Smooth muscle cell (in vitro differentiated cells): Measurements from ENCODE around the genes UCN, EIF2B4, SNX17, ZNF513, GCKR and MRPL33.

DNA sequence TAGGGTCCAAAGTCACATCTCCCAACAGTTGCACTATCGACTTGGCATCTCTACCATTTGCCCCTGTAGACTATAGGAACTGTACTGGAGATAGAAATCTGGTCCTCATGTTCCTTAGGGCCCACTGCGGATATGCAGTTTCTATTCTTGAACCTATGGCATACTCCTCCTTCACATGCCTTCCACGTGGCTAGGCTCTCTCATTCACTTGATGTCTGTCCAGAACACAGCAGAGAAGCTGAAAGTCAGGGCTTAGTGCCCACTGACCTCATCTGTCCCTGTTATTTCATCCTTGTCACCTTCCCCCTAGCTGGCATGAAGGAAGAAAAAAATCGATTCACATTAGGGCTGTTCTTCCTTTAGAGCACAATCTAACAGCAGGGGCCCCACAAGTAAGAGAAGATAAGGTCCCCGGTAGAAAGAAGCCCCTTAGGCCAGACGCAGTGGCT lies 2.8 kb downstream of the ABHD1 start:
- RAMPAGE, long total RNA = no peak

GRCh38 chr2:27127820-27129069 lies 4.6 kb downstream of the ABHD1 start:
- RAMPAGE, long total RNA = no peak

DNA sequence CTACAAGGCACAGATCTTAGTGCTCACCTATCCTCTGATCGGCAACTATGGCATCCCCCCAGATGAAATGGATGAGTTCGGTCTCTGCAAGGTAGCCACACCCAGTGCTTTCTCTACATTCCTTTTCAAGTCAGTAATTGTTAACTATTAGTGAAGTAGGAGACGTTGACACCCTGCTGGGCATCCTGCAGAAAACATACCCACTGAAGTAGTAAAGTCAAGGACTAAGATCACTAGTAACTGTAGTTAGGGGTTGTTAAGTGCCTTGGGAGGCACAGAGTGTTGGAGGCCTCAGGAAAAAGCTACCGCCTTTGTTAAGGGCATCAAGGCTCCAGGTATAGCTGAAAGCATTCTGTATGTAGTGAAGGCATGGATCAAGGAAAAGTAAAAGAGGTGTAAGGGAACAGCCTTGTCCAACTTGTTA lies 769 bp downstream of the CAD start:
- RAMPAGE, long total RNA = no peak

DNA sequence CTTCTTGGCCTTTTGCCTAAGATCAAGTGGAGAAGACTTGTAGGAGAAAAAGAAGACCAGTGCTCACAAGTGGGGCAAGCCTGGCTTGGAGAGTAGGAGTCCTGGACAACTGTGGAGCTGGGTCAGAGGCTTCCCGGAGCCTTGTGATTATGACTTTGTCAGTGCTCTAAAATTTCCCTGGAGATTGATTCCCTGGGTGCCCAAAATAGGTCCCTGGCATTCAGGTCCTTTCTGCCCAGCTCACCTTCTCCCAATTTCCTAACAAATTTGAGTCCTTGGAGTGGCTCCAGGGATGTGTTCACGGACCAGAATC lies 770 bp upstream of the TRIM54 start:
- RAMPAGE, long total RNA = no peak

- RAMPAGE, long total RNA = no peak
These were observed 4.9 kb downstream of the UCN start for GRCh38 chr2:27303361-27303756.

DNA sequence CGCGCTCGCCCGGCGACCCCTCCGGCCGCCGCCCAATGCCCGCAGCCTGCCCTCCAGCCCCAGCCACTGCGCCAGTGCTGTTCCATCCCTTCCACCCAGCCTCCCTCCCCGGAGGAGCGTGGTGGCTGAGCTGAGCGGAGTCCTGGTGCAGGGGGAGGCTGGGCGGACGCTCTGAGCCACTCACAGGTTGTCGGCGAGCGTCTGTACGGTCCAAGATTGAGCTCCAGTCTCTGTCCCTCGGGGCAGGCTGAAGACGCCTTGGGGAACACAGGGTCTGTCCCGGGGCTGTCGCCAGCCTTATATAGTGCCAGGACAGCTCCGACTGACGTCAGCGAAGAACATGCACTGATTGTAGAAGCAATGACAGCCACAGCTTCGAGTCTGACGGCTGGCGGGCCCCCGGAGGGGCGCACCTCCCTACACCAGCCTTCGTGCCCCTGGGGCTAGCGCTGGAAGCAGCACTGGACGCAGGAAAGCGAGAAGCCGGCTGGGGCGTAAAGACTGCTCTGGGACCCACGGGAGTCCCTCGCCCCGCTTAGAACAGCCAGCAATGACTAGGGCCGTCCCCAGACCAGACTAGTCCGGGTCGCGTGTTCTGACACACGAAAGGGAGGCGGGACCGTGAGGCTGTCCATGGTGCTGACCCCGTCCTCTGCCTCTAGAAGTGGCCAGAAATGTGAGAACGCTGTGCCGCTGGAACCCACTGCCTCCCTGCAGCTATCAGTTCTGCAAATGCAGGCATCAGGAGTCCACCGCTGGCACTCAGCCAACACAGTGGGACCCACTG lies at the start of gene UCN:
Gene UCN (minus strand): TSS at position 470 of the 787 bp plus-strand sequence.
- RAMPAGE, long total RNA = no peak

GRCh38 chr2:27351864-27352635 lies 4.5 kb downstream of the GTF3C2 start:
- RAMPAGE, long total RNA = no peak

GRCh38 chr2:27369683-27370515 lies at the start of gene EIF2B4:
Gene EIF2B4 (minus strand): TSS chr2:27370338.
- RAMPAGE, long total RNA = start-site peak on the minus strand at chr2:27370284-27370421, 949 and 397 reads in 2 replicates

GRCh38 chr2:27370516-27370799 lies at the start of gene SNX17:
Gene SNX17 (plus strand): TSS chr2:27370616.
- RAMPAGE, long total RNA = start-site peak on the plus strand at chr2:27370616-27370633, 443 and 375 reads in 2 replicates

- RAMPAGE, long total RNA = no peak
These were observed 1.6 kb downstream of the ZNF513 start for GRCh38 chr2:27378638-27379595.

GRCh38 chr2:27380057-27381128 lies at the start of gene ZNF513:
Gene ZNF513 (minus strand): TSS chr2:27380734.
- RAMPAGE, long total RNA = no peak

GRCh38 chr2:27496063-27496952 lies at the start of gene GCKR:
Gene GCKR (plus strand): TSS chr2:27496839.
- RAMPAGE, long total RNA = no peak

- RAMPAGE, long total RNA = no peak
These were observed 1.5 kb downstream of the ZNF512 start for GRCh38 chr2:27584093-27585012.

- RAMPAGE, long total RNA = no peak
These were observed 239 bp downstream of the GPN1 start for GRCh38 chr2:27629149-27629428.

DNA sequence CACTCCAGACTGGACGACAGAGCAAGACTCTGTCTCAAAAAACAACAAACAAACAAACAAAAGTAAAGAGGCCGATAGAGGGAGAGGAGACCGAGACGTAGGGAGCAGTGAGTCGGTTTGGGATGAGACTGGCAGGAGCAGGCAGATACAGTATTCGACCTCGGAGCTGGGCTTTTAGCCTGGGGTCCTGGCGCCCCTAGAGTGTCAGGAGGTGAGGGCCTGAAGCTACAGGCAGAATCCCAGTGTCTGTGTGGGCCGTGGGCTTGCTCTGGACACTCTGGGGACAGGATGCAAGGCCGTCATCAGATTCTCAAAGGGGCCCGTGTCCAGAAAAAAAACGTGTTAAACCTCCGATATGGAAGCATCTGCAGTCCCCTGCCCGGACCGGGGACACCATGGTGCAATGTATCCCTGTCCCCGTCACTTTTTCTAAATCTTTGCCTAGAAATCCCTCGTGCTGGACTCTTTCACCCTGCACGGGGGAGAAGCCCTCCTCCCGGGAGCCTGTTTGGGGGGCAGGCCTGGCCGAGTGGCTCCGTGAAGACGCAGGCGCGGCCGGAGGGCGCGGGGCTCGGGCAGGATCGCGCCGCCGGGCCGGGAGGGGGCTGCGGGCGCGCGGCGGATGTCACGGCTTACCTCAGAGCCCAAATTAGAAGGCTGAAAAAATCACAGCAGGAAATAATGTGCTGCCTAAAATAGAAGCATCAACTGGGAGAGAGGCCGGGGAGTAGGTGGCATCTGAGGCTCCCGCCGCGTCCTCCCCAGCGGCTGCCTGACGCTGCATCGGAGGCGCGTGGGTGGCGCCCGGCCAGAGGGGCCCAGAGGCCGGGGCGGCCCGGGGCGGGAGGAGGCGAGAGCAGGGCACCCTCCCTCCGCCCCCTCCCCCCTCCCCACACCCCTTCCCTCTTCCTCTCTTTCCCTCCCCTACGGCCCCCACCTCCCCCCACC lies 51.5 kb downstream of the SLC4A1AP start:
- RAMPAGE, long total RNA = no peak

DNA sequence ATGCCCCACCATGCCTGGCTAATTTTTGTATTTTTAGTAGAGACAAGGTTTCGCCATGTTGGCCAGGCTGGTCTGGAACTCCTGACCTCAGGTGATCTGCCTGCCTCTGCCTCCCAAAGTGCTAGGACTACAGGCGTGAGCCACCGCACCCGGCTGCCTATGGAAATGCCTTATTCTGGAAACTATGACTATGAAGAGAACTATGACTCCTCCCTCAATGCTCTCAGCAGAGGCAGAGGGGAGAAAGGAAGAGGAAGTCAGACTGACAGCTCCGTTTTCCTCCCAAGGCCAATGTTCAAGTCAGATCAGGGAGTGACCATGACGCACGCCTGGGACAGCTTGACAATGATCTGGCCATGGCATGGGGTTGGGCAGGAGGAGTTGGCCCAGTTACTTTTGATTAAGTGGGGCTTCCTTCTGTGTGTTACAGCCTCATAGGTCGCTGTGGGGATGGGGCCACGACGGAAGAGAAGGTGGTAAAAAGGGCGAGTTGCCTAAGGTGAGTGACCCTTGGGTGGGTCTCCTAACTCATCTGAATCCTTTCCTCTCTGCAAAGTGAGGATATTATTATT lies 44.2 kb upstream of the MRPL33 start:
- RAMPAGE, long total RNA = no peak

GRCh38 chr2:27762224-27762559 lies 9.3 kb upstream of the MRPL33 start:
- RAMPAGE, long total RNA = no peak

DNA sequence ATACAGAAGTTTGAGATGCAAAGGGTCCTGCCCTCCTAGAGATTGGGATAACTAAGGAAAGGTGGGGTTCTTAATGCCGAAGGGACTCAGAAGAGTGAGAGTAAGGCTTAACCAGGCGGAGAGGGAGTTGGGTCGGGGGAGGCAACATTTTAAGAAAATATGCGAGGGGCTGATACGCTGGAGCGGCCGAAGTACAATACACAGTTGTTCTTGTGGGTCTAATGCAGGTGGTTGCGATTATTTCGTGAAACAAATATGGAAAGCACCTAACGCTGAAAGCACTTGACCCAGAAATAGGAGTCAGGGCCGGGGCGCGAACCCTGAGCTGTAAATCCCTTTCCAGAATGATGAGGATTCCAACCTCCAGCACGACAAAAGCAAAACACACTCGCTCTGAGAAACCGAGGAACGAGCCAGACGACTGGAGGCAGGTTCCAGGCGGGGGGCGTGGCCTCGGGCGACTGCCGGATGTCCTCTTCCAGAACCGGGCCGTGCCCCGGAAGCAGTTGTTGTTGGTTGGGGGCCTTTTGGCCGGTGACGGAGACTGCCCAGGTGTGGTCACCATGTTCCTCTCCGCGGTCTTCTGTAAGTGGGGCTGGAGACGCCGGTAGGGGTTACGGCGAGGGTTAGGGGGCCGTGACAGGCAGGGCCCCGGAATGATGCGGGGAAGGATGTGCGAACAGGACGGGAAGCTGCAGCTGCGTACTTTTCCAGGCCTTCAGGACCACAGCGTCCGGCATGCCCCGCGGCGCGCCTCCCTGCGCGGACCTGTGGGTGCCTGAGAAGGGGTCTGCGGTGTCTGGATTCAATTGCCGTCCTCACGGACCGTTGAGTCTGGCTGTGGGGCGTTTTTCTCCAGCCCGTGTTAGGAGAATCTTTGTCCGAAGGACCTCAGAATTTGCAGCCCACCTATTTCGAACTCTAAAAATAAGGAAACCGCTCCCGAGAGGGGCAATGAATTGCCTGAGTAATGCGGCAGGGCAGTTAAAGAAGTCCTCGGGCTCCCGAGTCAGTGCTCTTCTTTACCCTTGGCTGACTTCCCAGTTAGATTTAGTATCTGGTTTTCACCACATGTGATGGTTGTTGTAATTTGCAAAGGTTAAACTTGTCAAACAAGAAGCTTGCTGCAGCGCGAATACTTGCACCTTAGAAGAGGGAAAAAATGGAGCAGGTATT lies at the start of gene MRPL33:
Gene MRPL33 (plus strand): TSS at position 505 of the 1,176 bp plus-strand sequence.
- RAMPAGE, long total RNA = start-site peak on the plus strand centred at position 530 of the sequence, 51 bp wide, 858 and 525 reads in 2 replicates

DNA sequence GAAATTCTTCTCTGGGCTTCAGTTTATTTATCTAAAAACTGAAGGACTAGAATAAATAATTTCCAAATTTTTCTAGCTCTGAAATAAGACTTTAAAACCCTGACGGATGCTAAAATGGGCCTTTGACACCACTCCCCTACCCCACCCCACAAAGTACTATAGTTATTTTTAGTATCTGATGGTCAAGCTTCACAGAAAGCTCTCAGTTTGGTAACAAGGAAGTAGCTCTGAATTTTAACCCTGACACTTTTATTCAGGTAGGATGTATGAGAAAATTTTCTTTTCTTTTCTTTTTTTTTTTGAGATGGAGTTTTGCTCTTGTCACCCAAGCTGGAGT lies 2.4 kb downstream of the RBKS start:
- RAMPAGE, long total RNA = no peak

GRCh38 chr2:27891438-27892218 lies 1.1 kb downstream of the BABAM2 start:
- RAMPAGE, long total RNA = no peak